Paraaortic lymph node (tissue), 1 donor: ENCODE results near the gene CCDC39.

GRCh38 chr3:179450157-179450688, 1.0 kb downstream of the GNB4 start:
- PRO-cap = no peak

GRCh38 chr3:179563409-179563940, 749 bp downstream of the ACTL6A start:
- PRO-cap = unidirectional peak, minus-strand start at chr3:179563663

DNA sequence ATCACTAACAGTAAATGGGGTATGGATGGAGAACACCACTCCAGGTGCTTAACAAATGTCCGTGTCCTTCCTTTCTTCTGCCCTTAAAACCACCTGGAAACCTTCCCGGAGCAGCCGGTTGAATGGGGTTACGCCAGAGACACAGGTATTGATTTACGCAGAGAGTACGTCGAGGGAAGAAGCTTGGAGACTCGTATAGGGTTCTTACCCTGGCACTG, 415 bp upstream of the TTC14 start:
- PRO-cap = no peak

DNA sequence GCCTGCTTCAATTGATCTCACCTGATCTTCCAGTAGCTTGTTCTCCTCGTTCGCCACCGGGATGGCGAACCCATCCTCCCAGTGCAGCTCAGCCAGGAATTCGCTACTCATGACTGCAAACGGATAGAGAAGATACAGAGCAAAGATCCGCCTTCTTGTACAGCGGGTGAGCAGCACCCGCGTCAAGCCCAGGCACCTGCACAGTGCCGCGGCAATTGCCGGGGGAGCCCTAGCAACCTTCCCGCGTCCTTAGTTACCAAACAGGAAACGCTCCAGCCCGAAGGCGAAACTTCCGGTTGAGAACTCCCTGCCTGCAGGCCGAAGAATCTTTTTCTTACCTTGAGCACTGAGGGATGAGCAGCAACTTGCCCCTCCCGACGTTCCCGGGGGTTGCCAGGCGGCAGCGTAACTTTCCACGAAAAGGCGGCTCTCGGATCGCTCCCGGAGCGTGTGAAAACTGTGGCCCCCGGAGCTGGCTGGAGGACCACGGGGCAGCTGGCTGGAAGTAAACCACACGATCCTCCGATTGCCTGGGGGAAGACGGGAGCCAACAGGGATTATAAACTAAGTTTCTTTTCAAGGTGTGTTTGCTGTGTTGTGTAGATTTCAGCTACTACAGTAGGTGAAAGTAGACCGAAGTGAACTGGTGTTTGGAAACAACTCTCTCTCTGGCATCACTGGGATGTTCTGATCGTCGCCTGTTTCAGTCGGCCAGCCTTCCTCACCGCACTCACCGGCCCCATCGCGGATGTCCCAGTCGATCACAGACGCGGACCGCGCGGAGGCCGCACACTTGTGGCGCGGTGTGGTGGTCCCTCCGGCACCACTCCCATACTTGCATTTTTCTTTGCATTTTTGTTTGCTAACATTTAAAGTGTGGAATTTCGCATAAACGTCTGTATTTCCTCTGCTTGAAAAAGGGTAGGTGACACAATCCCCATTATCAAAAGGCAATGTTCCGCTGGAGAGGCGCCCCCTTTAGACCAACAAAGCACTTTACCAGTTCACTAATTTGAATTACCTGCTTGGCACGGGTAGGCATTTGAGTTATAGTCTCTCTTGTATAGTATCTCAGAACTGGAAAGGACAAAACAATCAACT, at the start of gene CCDC39:
TSS of gene CCDC39 (minus strand) at position 220 of the 1,101 bp plus-strand sequence.
- PRO-cap = no peak

DNA sequence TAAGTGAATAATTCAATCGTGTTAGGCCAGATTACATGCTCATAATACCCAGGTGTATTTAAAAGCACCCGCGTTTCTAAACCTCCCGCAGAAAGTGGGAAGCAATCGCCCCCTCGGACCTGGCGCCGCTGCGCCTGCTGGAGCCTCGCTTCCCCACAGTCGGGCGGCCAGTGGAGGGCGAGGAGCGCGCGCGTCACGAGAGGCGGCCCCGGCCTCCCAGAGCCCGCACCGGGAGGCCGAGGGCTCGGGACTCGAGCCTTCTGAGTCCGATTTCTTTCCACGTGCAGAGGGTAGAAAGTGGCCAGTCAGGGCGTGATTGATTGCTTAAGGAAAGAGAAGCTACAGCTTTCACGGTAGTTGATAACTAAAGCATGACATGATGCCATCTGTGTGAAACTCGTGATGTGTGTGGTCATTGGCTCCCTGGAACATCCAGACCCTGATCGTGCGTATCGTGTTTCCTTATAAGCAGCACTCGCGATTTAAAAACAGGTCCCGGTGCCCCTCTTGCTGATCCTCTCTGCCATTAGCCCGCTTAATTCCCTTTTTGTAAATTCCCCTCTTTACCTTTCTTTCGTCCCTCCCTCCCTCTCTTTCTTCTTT, 15.7 kb upstream of the SOX2 start:
- PRO-cap = no peak

- PRO-cap = no peak
These were observed 12.3 kb upstream of the SOX2 start for GRCh38 chr3:181699073-181700184.

DNA sequence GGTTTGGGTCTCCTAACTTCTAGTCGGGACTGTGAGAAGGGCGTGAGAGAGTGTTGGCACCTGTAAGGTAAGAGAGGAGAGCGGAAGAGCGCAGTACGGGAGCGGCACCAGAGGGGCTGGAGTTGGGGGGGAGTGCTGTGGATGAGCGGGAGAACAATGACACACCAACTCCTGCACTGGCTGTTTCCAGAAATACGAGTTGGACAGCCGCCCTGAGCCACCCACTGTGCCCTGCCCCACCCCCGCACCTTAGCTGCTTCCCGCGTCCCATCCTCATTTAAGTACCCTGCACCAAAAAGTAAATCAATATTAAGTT, 468 bp upstream of the SOX2 start:
- PRO-cap = no peak

DNA sequence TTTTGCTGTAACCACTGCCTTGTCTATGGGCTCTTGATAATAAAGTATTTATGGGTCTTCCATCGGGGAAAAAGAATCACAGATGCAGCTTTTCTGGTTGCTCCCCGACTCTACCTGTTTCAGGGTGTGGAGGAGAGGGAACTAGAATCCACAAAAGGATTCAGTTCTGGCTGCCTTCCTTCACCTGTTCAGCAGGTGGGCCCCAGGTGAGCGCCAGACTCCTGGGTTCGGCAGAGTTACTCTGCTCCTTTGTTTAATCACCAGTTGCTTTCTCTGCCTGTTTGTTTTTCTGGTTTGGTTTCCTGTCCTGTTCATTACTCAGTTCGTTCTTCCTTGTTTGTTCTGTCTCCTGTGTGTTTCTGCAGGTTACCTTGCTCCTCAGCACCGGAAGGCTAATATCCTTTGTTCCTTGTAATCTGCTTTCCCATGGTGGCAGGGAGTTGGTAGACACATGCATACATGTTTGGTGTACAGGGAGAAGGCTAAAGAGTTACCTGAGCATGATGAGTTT, 508.5 kb upstream of the ATP11B start:
- PRO-cap = no peak

GRCh38 chr3:182364647-182365529, 428.4 kb upstream of the ATP11B start:
- PRO-cap = no peak

DNA sequence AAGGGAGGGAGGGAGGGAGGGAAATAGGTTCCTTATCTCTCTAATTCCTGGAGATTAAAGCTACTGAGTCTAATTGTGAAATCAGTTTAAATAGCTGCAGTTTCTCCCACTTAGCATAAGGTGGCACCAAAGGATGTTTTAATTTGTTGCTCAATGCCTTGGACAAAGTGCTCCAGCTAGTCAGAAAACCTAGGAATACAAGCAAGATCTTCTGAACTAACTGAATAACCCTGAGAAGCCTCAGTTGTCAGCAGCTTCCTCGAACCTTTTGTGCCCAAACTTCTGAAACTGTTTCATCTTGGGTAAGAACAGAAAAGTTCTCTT, 79.2 kb upstream of the ATP11B start:
- PRO-cap = no peak

- PRO-cap = no peak
These were observed 54.4 kb upstream of the ATP11B start for GRCh38 chr3:182738704-182739561.

GRCh38 chr3:182877187-182877808, 84.0 kb downstream of the ATP11B start:
- PRO-cap = no peak

- PRO-cap = no peak
These were observed 59.9 kb downstream of the DCUN1D1 start for GRCh38 chr3:182920085-182921193.

GRCh38 chr3:183115946-183116665, 16.8 kb upstream of the MCCC1 start:
- PRO-cap = unidirectional peak, plus-strand start at chr3:183116278

GRCh38 chr3:183161621-183162112, 867 bp downstream of the LAMP3 start:
- PRO-cap = unidirectional peak, plus-strand start at chr3:183161866

GRCh38 chr3:183357615-183358177, 70.7 kb downstream of the MCF2L2 start:
- PRO-cap = unidirectional peak, plus-strand start at chr3:183357856

- PRO-cap = bidirectional peak, plus-strand start at chr3:183507138, minus-strand start at chr3:183507088
These were observed 48.6 kb downstream of the KLHL6 start for GRCh38 chr3:183506849-183507329.

- PRO-cap = unidirectional peak, plus-strand start at chr3:183552091
These were observed 3.5 kb downstream of the KLHL6 start for GRCh38 chr3:183552026-183552294.

DNA sequence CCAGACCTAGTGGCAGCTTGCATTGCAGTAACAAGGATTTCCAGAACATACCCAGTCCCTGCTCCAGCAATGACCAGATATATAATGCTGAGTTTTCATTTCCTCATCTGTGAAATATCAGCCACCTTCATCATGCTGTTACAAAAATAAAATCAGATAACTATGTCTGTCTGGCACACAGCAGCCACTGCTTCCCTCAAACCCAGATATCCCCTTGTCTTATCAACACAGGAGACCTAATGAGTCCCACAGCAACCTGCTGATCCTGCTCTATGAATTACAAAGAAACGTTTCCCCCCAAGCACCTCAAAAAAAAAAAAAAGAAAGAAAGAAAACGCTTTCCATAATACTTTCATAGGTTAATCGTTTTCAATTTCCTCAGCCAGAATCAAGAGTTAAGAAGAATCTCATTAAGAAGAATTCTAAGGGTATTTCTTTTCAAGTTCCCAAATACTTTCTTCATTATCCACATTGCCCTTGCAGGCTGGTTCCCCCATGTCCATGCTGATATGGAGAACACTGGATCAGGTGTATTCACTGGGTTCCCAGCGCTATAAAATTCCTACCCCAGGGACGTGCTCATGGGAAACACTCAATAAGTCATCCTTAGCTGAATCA, 1.7 kb downstream of the KLHL6 start:
- PRO-cap = no peak

DNA sequence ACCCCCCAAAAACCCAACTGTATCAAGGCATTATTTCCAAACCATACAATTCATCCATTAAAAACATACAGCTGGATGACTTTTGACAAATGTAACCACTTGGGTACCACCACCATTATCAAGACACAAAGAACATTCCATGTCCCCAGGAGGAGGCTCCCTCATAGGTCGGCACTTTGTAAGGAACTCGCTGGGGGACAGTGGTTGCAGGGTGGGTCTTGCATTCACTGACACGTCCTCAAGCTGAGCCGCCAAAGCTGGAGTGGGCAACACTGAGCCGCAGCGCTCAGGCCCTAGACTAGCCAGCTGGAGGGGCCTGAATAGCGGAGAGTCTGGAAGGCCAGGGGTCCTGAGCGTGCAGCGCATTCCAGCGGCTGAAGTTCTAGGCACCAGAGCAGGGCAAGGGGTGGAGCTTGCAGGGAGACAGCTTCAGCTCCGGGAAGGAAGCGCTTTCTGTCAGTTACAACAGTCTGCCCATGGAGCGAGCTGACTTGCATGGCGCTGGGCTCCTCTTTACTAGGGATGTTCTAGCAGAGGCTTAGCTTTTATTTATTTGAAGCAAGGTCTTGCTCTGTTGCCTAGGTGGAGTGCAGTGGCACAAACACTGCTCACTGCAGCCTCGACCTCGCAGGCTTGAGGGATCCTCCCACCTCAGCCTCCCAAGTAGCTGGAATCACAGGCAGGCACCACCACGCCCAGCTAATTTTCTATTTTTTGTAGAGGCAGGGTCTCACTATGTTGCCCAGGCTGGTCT, 2.7 kb downstream of the MAP6D1 start:
- PRO-cap = no peak